Mammary microvascular endothelial cell (primary cell): ENCODE measurements around the genes LSMEM2, RBM15B and RPL29.

DNA sequence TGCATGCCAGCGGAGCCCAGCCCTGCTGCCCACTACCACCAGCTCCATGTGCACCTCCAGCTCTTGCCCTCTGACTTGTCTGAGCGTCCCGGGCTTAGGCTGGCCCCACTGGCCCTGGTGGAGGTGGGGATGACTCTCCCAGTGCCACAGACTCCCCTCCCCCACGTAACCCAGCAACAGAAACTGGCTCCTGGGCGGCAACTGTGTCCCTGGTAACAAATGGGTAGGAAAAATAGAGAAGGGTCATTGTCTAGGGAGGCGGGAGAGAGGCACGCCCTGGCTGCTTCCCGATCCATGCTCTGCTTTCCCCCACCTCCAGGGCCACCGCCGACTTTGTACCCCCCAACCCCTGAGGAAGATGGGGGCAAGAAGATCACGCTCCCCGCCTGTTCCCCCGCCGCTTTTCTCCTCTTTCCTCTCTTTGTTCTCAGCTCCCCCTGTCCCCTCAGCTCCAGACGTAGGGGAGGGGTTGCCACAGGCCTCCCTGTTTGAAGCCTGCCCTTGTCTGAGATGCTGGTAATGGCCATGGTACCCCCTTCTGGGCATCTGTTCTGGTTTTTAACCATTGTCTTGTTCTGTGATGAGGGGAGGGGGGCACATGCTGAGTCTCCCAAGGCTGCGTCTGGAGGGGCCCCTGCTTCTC lies 10.8 kb upstream of the SEMA3B start:
- RAMPAGE, long total RNA = no peak

- RAMPAGE, long total RNA = no peak
These were observed 826 bp downstream of the SEMA3B start for GRCh38 chr3:50269598-50270347.

- RAMPAGE, long total RNA = no peak
These were observed at the start of gene LSMEM2 for GRCh38 chr3:50278619-50279290. Gene LSMEM2, plus strand, starts transcription at chr3:50279087.

- RAMPAGE, long total RNA = no peak
These were observed 777 bp downstream of the HYAL2 start for GRCh38 chr3:50321619-50322316.

- RAMPAGE, long total RNA = no peak
These were observed 3.5 kb upstream of the TUSC2 start for GRCh38 chr3:50331516-50331845.

- RAMPAGE, long total RNA = no peak
These were observed 6.1 kb downstream of the RASSF1 start for GRCh38 chr3:50334267-50335167.

DNA sequence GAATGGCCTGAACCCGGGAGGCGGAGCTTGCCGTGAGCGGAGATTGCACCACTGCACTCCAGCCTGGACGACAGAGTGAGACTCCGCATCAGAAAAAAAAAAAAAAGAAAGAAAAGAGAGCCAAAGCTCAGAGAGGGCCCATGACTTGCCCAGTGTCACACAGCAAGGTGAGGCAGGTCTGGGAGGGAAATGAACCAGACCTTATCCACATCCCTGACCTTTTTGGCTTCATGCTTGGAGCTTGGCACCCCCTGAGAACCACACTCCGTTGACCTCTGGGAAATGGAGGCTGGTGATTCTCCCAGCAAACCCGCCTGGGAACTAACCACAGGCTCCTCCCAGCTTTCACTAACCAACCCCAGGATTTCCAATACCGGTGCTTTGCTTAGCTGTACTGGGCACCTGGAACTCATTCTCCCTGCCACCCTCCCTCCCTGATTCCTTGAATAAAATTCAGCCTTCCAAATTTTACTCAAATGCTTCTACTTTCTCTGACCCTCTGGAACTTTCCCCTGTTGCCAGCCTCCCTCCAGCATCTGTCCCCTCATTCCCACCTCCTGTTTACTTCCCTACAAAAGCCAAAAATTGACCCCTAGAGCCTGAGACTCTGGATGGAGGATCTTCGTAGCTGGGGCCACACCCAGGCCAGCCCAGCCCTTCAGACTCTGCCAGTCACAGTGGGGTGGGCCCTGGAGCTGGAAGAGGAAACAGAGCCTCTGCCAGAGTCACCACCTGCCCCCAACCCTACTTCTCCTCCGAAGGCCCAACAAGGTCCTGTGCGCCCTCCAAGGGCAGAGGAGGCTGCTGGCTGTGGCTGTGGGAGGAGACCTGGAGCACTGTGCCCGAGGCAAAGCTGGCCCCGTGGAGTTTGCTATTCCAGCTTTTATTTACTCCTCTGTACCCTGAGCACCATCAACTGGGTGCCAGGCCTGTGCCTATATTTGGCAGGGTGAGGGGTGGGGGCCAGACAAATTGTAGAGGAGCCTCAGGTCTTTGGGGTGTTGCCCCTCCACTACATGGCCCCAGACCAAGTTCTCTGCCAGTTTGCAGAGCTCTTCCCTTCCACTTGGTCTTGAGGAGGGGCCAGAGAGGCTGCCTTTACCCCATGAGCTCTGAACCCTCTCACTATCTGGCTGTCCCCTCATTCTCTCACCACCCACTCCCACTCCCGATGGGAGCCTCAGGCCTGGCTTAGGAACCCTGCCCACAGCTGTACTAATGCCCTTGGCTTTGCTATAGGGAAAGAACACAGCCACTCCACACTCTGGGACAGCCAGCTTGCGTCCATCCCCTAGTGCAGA lies 19.1 kb downstream of the CISH start:
- RAMPAGE, long total RNA = no peak

DNA sequence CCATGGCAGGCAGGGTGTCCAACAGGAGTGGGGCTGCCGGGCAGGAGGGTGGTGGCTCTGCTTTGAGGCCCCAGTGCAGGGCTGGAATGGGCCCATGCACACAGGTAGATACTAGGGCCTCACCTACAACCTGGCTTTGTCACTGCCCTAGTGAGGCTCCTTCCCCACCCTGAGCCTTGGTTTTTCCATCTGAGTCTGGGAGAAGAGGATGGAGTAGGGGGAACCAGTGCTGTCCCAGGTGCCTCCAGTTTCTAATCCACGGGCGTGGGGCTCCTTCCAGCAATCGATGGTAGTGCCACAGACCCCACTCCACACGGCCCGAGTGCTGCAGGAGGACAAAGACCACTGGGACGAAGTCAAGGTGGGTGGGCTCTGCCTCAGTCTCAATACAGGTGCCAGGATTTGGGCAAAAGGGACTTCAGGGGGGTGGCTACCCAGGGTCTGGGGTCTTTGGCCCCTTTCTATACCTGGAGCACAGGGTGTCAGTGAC lies 27.8 kb upstream of the DOCK3 start:
- RAMPAGE, long total RNA = no peak

GRCh38 chr3:50806788-50807515 lies 132.2 kb downstream of the DOCK3 start:
- RAMPAGE, long total RNA = no peak

DNA sequence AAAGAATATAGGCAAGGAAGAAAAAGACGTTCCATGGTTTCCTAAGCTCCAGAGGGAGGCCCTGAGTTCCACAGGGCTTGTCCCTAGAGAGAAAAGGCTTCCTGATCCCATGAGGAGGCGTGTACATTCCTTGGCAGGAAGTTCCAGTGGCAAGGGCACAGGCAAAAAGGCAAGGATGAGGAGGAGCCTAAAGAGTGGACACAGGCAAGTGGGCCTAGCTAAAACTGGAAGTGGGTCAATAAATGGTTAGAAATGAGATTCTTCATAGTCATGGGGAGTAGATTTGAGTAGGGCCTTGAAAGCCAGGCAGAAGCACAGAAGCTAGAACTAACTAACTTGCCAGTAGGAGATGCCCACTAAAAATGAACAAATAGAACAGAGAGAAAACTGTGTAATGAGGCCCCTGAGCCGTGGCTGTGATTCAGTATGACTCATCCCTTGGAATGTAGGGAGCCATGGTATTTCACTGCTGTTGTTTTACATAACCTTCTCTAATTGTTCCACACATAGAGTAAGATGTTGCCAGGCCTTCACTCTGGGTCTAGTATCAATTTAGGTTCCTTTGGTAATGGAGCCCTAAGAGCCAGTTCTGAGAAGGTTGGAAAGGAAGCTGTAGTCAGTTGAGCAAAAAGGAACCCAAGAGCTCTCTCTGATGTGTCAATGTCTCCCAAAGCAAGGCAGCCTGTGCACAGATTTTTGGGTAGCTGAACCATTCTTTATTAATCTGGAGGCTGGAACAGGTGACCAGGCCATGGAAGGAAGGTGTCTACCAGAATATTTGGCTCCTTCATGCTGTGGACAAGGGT lies 44.6 kb upstream of the MANF start:
- RAMPAGE, long total RNA = no peak

DNA sequence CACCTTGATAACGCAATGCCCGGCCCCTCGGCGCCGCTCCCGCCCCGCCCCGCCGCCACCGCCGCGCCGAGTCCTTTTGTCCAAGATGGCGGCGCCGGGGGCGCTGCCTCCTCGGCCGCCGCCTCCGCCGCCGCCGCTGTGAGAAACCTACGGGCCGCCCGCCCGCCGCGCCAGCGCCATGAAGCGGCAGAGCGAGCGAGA lies at the start of gene RBM15B:
RBM15B (plus strand) TSS at position 64 of the 201 bp plus-strand sequence.
- RAMPAGE, long total RNA = no peak

DNA sequence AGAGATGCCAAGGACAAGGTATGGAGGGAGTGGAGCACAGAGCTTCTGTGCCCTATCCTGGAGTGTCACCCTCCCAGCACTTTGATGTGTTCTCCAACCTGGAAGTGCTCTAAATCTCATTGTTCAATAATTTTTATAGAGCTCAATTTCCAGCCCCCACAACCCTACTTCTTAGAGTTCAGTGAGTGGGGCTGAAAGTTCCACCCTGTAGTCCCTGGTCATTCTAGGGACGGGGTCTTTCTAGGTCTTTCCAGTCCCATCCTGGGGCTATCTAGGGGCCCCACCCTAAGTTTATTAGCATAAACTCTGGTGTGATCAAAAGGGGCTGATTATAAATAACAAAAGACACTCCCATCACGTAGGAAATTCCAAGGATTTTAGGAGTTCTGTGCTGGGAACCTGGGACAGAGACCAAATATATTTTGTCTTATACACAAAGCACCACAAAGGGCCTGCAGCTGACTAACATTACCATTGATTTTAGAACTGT lies 41.8 kb downstream of the RAD54L2 start:
- RAMPAGE, long total RNA = no peak

DNA sequence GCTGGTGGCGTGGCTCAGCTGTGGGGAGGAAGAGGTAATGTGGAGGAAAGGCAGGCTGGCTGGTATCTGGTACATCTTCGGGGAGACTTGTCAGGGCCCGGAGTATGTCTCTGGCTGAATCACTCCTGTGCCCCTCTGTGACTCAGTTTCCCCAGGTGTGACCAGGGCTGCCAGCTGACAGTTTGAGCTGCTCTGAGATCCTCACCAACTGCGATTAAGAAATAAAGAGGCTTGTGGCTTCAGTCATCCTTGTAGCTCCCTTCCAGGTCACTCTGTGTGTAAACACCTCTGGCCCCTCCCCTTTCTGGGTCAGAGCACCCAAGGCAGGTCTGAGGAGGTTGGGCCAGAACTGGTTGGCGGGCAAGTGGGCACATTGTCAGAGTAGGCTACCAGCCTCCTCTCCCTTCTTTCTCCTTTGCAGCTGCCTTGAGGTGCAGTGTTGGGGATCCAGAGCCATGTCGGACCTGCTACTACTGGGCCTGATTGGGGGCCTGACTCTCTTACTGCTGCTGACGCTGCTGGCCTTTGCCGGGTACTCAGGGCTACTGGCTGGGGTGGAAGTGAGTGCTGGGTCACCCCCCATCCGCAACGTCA lies 2.9 kb downstream of the TEX264 start:
- RAMPAGE, long total RNA = no peak

DNA sequence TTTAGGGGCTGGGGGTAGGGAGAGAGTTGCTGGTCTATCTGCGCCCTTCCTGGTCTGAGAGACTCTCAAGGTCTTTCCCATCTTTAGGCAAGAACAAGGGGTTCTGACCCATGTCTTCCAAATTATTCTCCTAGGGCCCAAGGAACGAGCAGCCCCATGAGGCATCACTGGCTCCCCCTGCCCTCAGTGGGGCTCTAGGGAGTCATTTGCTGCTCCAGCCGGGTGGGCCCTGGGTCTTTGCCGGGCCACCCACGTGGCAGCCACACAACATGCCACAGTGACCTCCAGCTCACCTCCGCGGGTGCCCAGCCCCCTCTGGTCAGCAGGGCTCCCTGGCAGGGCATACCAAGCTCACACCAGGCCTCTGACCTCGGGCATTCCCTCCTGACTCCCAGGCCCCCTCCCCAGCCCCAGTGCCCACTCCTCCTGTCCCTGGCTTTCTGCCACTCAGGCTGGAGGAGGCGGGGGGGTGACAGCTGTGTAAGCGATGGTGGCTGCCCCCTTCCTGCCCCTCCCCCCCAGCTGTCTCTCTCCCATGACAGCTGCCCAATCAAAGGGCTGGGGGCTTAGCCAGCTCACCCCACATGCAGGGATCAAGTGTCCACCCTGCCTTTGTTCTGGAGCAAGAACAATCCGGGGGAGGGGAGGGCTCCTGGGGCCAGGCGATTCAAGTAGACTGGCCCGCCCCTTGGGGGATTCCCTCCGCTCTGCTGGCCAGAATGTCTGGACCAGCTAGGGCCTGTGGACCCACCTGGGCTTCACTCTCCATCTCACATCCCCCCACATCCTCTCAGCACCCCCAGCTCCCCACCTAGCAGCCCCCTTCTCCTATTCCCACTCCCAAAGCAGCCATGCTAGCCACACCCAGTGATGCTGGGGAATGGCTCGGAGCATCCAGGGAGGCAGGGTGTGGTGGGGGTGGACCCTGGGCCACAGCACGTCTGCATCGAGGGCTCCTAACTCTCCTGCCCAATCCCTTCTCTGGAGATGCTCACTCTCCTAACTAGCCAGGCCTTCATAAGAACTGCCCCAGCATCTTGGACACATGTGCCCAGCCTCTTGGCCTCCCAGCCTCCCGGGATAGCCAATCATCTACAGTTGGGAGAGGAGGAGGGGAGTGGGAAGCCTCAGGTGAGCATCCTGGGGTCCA lies 3.1 kb downstream of the PCBP4 start:
- RAMPAGE, long total RNA = no peak

DNA sequence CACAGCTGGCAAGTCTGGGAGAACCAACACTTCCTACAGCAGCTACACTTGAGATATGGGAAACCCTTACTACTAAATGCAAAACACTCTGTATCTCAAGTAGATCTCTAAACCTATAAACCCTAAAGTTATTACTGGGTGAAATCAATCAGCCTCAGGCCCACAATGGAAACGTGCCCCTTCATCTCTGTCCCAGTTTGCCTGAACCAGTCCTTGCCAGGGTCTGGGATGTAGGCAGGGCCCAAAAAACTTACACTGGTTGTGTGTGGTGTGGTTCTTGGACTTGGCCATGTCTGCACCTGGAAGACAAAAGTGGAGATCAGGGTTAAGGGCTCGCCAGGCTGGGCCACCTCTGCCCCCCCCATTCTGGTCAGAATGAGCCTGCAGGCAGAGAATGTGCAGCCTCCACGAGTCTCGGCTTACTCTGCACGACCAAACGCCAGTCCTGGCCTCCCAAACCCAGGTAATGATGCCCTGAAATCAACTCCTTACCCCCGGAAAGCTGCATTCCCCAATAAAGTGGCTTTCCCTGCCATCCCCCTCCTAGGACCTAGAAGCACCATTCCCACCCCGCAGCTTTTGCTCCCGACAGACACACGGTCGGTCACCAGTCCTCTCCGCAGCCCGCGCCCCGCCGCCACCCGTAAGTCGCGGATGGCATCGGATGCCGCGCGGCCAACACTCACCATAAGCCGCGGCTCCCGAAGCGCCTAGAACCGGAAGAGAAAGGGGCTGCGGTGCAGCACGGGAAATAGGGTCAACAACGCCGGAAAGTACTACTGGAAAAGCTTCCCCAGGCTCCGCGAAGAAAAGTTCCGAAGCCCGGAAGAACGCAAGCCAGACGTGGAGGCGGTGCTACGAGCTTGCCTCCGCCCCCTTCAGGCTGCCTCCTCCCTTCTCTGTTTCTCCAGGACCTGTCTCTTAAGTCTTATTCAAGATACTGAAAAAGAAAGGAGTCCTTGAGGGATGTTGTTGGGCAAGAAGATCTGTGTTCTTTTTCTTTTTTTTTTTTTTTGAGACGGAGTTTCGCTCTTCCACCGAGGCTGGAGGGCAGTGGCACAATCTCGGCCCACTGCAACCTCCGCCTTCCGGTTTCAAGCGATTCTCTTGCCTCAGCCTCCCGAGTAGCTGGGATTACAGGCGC lies at the start of gene RPL29:
RPL29 (minus strand) TSS at position 725 of the 1,144 bp plus-strand sequence.
- RAMPAGE, long total RNA = start-site peak on the minus strand centred at position 728 of the sequence, 64 bp wide, 7,240 and 11,940 reads in 2 replicates

- RAMPAGE, long total RNA = no peak
These were observed 27.8 kb downstream of the DUSP7 start for GRCh38 chr3:52028462-52029167.

- RAMPAGE, long total RNA = no peak
These were observed 6.0 kb downstream of the DUSP7 start for GRCh38 chr3:52050057-52051145.

- RAMPAGE, long total RNA = no peak
These were observed 2.9 kb downstream of the DUSP7 start for GRCh38 chr3:52053519-52053814.

DNA sequence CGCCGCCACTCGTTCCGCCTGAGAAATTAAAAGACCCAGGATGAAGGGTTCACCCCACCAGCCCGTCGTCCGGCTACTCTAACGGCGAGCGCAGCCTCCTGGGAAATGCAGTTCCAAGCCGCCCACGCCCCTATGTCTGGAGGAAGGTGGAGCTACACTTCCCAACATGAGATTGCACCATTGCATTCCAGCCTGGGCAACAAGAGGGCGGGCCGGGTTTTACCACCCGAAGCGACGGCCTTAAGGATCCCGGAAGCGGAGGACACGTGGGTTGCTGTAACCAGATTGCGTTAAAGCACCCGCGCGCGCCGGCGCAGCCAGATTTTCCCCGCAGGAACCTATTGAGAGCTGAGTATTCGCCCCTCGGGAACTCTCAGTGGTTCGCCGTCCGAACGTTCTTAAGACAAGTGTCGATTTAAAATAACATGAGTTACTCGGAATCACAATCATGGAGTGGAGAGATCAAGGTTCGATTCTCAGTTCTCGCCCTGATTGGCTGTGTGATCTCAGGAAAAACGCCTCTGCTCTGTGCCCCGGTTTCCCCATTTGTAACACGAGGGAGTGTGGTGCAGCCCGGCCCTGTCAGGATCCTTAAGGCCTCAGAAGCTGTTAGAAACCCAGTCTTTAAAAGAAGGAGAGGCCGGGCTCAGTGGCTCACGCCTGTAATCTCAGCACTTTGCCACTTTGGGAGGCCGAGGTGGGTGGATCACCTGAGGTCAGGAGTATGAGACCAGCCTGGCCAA lies 575 bp upstream of the POC1A start:
- RAMPAGE, long total RNA = no peak

DNA sequence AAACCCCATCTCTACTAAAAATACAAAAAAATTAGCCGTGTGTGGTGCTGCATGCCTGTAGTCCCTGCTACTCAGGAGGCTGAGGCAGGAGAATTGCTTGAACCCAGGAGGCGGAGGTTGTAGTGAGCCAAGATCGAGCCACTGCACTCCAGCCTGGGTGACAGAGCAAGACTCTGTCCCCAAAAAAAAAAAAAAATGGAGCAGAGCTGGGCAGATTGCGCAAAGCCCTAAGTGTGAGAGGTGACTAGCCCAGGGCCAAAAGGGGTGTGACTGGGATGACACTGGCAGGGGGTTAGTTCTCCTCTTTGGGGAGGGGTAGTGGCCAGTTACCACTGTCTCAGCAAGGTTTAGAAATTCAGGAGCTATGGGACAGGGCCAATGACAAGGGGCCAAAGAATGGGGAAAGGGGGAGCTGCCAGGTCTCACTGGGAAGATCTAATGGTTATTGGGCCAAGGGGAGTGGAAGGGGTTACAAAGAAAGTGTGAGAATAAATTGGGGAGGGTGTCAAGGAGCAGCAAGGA lies 19.8 kb upstream of the ALAS1 start:
- RAMPAGE, long total RNA = no peak